Mesenchymal stem cell of adipose (primary cell): ENCODE results near the genes ZNF337 and MCTS2.

DNA sequence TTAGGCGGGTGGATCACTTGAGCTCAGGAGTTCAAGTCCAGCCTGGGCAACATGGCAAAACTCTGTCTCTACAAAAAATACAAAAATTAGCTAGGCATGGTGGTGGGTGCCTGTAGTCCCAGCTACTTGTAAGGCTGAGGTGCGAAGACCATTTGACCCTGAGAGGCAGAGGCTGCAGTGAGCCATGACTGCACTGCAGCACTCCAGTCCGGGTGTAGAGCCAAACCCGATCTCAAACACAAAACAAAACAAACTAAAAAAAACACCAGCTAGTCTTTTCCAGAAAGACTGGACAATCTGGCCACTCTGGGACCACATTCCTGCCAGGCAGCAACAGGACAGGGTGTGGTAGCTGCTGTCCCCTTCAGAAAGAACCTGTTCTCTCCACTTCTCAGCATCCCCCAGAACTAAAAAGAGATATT is 6.1 kb downstream of the ABHD12 start:
- CAGE, long polyA plus RNA: no peak

DNA sequence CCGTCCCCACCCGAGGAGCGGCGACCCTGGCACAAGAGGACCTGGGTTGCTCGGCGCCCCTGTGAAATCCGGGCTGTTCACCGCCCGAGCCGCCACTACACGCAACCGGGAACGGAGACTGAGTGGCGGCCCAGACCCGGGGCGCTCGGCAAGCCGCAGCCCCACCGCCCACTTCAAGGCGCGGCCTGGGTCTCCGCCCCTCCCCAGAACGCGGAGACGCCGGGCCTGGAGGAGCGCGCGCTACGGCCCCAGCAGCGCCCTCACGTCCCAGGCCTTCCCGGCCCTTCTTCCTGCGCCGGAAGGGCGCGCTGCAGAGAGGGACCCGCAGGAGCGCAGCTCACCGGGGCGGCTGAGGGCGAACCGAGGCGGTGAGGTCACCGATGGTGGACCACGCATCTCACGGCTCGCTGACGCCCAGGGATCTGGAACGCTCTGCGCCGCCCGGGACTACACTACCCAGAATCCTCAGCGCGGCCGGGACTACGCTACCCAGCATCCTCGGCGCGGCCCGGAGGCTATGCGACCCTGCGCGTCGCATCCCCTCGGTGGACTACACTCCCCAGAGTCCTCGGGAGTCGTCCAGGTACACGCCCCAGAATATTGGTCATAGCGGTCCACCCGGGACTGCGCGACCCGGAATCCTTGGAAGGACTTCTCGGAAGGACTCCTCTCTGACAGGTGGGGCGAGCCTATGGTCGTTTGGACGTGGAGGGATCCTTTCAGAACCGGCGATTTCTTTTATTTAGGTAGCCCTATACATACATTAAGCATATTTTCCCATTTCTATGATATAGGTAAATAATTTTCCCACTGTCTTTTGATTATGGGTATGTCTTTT is at the start of gene ZNF337:
ZNF337 (minus strand) TSS at position 436 of the 838 bp plus-strand sequence.
- CAGE, long polyA plus RNA: no peak

DNA sequence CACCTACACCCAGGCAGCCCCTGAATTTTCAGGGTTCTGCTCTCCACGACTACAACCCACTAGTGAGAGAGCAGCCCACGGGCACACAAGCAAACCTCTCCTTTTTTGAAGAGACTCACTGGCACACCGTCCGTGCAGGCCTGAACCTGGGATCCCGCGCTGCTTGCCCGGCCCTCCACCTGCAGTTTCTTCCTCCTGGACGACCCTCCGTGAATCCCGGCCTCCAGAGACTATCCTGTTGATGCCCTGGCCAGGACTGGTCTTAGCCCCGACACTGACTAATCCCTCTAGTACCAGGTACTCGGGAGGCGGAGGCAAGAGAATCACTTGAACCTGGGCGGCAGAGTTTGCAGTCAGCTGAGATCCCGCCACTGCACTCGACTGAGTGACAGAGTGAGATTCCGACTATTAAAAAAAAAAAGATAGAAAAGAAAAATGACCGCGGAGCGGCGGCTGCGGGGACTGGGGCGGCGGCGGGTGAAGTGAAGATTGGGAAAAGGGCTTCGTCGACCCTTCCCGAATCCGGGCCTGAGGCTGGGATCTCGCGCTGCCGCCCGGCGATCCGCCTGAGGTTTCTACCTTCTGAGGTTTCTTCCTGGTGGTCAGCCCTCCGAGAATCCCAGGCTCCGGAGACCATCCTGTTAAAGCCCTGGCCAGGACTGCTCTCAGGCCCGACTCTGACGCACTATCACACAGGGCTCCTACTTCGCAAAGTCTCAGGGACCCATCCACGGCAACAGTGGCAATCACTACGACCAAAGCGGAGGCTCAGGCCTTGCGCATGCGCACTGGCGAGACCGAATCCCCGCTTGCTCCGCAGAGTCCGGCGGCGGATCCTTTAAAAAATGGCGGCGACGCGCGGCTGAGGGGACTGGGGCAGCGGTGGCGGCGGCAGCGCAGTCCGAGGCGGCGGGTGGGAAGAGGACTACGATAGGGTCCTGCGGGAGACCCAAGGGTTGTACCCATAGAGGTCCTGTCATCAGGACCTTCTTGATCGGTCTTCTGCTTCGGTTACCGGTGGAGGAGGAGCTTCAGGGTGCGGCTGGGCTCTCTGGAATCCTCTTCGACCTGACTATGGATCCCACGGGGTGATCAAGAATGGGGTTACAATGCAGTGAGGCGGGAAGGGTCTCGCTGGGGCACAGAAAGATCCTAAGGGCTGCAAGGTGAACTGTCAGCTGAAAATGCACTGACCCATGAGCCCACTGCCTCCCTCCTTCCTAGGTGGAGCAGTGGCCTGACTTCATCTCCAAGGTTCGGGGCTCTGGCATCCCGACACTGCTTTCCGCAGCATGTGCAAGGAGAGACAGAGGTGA is 157.1 kb upstream of the ZNF337 start:
- CAGE, long polyA plus RNA: no peak

DNA sequence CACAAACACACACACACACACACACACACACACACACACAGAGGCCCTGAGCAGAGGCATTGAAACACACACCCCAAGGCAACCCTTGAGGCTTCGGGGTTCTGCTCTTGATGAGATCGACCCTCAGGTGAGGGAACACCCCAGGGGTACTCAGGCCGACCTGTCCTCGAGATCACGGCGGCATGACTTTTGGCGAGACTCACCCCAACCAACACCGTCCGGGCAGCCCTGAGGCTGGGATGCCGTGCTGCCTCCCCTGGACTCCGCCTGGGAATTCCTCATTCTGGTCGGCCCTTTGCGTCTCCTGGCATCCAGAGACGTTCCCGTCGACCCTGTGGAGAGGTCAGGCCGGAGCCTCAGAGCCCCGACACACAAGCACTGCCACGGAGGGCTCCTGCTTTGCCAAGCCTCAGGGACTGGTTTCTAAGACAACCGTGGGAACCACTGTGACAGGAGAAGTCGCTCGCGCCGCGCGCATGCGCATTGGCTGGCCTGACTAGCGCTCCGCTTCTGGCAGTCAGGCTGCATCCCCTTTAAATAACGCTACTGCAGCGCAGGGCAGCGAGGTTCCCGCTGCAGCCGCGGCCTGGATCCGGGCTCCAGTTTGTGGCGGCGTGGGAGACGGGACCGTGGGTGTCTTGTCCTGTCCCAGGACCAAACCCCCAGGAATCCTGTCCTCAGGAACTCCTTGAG is 163.0 kb upstream of the ZNF337 start:
- CAGE, long polyA plus RNA: no peak

DNA sequence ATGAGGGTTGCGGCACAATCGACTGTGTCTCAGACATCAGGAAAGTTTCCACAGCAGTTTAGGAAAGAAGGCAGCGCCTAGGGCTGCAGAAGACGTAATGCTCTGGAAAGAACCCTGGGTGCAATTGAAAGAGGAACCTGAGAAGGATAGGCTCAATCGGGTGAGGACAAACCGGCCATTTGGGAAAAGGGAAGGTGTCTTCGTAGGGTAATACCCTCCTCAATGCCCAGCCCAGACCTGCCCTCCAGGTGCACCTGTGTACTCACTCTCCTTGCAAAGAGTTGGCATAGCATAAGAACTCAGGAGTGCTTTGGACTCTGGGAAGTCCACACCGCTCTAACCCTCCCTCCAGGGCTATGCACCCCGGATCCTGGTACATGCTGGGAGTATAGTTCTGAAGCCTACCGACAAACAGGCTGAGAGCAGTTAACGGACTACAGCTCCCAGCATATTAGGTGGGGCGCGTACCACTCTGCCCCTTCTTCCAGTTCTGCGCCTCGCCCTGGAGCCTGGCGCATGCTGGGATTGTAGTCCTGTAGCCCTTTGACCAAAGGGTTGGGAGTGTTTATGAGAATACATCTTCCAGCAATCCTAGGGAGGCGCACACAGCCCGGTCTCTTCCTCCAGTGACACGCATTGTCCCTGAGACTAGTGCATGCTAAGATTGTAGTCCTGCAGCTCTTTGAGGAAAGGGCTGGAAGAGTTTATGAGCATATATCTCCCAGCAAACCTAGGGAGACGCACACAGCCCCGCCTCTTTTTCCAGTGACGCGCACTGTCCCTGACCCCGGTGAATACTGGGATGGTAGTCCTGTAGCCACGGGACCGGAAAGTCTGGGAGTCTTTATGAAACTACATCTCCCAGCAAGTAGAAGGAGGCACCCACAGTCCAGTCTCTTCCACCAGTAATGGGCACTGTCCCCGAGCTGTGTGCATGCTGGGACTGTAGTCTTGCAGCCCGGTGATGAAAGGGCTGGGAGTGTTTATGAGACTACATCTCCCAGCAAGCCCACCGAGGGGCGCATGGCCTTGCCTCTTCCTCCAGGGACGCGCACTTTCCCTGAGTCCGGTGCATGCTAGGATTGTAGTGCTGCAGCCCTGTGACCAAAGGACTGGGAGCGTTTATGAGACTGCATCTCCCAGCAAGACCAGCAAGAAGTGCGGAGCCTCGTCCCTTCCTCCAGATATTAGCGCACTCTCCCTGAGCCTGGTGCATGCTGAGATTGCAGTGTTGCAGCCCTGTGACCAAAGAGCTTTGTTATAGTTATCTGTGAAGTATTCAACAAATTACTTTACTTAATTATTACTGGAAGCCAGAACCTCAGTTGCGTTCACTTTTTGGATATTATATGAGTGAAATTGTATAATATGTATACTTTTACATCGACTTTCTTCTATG is 1812.3 kb upstream of the DEFB115 start:
- CAGE, long polyA plus RNA: no peak

- CAGE, long polyA plus RNA: no peak
Measured at GRCh38 chr20:29496734-29497736, 1760.4 kb upstream of the DEFB115 start.

GRCh38 chr20:30579637-30580429 is 677.6 kb upstream of the DEFB115 start:
- CAGE, long polyA plus RNA: no peak

GRCh38 chr20:30816219-30816758 is 441.2 kb upstream of the DEFB115 start:
- CAGE, long polyA plus RNA: no peak

DNA sequence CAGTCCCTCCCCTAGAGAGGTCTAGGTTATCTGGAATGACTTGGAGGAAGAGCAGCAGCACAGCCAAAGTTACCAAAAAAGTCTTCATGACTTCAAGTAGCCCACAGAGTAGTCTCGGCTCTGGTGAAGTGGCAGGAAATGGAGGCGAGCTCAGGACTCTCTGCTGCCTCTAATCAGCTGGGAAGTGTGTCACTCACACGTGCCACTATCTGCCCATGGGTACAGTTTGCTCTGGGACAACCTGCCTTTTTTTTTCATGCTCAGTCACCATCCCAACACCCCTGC is 16.7 kb upstream of the DEFB123 start:
- CAGE, long polyA plus RNA: no peak

GRCh38 chr20:31475518-31475925 is 434 bp downstream of the REM1 start:
- CAGE, long polyA plus RNA: no peak

DNA sequence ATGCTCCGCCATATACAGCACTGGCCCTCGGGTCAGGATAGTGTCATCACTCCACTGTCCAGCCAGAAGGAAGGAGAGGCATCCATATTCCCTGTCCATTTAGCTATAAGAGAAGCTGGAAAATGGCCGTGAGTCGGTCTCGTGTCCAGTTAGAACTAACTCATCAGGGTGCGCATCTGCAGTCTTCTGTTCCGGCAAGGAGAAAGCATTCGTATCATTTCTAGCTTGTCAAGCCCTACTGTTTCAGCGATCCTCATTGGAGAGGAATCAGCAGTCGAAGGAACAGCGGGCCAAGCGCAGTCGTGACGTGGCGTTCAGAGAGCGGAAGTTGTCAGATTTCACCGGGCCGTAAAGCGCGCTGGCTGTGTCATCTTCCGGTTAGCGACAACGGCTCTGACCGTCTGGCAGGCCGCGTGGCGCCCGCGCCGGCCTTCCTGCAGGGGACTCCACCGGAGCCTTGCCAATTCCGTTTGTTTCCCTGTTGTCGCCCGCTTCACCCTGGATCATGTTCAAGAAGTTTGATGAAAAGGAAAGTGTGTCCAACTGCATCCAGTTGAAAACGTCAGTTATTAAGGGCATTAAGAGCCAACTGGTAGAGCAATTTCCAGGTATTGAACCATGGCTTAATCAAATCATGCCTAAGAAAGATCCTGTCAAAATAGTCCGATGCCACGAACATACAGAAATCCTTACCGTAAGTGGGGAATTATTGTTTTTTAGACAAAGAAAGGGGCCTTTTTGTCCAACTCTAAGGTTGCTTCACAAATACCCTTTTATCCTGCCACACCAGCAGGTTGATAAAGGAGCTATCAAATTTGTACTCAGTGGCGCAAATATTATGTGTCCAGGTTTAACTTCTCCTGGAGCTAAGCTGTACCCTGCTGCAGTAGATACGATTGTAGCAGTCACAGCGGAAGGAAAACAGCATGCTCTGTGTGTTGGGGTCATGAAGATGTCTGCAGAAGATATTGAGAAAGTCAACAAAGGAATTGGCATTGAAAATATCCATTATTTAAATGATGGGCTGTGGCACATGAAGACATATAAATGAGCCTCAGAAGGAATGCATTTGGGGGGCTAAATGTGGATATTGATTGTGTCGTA is at the start of gene MCTS2:
MCTS2 (plus strand) TSS at position 381 of the 1,104 bp plus-strand sequence.
- CAGE, long polyA plus RNA: no peak

- CAGE, long polyA plus RNA: no peak
Measured at GRCh38 chr20:31633331-31633728, 4.4 kb upstream of the COX4I2 start.

DNA sequence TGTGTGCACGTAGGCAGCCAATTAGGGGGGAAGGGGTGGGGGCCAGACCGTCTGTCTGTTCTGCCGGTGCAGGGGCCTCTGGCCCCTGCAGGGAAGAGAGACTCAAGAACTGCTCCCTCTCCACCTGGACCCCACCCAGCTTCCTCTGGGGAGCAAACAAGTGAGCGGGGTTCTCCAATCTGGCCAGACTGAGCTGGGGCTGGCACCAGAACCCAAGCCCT is 707 bp downstream of the COX4I2 start:
- CAGE, long polyA plus RNA: no peak

DNA sequence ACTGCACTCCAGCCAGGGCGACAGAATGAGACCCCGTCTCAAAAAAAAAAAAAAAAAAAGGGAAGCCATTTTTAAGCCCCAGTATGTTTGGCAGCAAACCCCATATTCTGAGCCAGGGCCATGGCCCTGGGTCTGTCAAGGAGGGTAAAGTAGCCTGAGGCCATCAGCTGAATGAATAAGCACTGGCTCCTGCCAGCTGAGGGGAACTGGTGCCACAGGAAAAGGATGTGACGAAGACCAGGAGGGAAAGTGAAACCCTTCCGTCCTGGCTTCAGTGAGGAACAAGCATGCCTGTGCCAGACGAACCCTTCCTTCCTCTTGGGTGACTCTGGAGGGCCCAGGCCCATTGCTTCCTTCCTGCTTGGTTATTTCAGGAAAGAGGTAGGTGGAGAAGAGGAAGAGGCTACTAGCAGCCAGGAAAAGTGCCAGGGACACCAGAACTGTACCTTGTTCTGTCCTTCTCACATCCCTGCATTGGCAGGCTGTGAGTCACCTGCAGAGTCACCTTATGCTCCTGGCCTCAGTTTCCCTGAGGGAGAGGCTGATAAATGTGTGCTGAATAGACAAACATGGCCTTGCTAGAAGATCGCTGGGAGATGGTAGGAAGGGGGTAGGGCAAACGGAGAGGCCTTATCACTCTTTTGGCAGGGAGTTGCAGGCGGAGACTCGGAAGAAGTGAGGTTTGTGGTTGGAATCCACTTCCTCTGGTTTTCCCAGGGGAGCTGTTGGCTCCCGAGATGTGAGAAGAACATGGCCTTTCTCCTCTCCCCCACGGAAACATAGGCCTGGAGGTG is 37.3 kb downstream of the COX4I2 start:
- CAGE, long polyA plus RNA: no peak

DNA sequence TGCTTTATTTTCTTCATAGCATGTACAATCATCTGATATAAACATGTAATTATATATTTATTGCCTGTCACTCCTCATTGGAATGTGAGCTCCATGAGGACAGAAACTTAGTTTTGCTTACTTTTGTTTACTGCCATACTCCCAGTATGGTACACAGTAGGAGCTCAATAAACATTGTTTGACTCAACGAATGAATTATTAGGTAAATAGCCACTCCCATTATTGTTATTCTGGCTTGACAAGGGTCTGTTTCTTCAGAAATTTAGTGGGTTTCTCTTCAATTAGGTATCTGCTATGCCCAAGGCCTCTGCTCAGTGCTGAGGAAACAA is 6.4 kb downstream of the BCL2L1 start:
- CAGE, long polyA plus RNA: no peak

DNA sequence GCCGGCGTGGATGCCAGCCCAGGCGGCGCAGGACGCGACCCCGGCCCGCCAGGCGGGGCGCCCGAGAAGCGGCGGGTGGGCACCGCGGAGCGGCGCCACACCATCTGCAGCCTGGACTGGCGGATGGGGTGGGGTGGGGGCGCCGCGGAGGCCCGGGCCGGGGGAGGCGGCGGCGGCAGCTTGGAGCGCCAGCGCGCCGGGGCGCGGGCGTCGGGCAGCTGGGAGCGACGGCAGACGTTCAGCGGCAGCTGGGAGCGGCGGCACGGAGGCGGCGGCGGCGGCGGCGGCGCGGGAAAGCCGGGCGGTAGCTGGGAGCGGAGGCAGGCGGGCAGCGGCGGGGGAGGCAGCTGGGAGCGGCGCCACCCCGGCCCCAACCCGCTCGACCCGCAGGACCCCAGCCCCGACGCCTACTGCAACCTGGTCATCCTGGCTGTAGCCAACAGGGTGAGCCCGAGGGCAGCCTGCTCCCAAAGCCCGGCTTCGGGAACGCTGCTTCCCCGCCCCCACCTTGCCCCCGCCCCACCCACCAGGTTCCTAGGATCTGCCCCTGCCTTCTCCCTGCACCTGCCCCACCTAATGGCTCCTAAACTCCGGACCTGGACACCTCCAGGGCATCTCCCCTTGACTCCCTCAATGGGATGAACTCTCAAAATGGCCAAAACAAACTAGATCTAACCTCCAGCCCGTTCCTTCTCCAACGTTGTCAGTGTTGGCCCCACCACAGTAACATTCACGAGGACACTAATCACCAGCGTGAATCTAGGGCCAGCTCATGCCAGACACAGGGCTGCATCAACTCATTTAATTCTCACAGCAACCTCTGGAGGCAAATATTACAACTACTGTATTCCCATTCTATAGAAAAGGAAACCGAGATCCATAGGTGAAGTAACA is 9.0 kb downstream of the CCM2L start:
- CAGE, long polyA plus RNA: no peak

GRCh38 chr20:32070547-32071281 is 18.7 kb downstream of the HCK start:
- CAGE, long polyA plus RNA: no peak

- CAGE, long polyA plus RNA: no peak
Measured at GRCh38 chr20:32168400-32168876, 39.1 kb downstream of the PLAGL2 start.

DNA sequence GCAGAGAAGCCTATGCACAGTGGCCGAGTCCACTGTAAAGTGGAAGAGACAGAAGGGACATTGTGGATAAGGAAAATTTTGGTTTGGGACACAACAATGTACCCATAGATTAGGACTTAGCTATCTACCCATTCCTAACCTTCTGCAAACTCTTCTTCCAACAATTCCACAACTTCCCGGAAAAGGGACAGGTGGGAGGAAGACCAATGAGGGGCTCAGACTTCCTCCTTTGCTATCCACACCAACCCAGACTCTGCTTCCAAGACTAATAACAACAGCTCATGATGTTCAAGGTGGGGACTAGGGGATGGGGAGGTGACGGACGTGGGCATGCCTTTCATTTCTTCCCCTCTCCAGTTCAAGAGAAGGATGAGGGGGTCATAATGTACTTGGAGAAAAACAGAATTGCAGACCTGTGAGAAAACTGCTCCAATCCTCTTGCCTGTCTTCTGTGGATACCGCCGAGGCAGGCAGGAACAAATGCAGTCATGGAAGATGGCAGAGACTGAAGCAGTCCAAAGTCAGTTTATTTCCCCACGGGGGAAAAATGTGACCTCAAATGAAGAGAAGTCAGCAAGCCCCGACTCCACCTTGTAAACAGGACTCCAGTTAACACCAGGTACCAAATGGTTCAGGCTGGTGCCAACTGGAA is 12.3 kb downstream of the PLAGL2 start:
- CAGE, long polyA plus RNA: no peak

DNA sequence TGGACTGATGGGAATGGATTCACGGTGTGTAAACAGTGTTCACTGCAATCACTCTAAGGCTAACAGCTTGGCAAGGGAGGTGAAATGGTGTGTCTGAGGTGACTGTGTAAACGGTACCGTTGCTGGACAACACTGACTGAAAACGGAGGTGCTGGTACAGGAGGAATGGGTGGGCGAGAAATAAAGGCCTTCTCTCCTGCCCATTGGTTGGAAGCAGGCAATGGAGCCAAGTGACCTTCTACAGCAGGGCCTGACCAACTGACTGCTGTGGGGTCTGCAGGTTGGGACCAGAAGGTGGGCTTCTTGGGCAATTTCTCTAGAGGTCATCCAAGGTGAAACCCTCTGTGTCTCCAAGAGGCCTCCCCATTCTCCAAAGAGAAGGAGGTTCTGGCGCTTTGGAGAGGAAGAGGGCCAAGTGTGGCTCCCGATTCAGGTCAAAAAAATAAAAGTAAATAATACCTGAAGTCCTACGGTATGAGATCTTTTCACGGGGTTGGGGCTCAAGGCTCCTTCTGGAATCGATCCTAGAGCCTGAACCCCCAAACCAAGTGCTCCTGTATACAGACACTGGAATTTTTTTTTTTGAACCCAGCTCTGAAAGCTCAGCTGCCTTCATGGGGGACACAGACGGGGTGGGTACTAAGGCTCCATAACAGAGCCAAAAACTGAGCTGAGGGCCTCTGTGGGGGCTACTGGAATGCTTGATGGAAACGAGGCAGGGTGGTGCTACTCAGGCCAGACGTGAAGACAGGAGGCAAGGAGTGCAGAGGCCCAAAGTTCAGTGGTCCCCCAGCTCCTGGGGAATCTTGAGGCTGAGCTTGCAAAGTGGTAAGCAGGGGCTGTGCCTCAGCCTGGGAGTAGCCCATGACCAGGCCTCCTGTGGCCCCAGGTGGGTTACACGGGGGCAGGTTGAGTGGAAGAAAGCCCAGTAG is 11.5 kb downstream of the PLAGL2 start:
- CAGE, long polyA plus RNA: no peak